Mesangial cell (primary cell): ENCODE measurements around a stretch of chr17.

- RAMPAGE, long total RNA, result no peak
Measured at GRCh38 chr17:3687791-3688382, 8.1 kb downstream of the P2RX5 start.

DNA sequence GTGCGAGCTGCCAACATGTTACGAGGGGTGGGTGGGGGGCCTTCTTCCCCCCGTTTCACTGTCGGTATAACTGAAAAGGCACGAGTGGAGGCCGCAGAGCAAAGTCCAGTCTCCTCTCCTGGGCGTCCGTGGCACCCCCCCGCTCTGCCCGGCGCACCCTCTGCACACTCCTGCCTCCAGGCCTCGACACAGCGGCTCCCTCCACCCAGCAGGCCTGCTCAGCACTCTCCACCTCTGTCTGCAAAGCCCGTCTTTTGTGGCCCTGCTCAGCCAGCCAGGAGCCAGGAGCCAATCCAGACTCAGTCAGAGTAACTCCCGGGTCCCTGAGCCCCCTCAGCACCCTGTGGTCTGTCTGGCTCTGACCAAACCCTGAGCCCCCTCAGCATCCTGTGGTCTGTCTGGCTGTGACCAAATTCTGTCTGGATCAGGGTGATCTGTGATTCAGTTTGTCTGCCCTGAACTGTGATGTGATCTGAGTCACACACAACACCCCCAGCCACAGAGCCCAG lies 6.1 kb downstream of the ITGAE start:
- RAMPAGE, long total RNA, result no peak

GRCh38 chr17:3835253-3835953 lies 10.6 kb downstream of the NCBP3 start:
- RAMPAGE, long total RNA, result no peak

DNA sequence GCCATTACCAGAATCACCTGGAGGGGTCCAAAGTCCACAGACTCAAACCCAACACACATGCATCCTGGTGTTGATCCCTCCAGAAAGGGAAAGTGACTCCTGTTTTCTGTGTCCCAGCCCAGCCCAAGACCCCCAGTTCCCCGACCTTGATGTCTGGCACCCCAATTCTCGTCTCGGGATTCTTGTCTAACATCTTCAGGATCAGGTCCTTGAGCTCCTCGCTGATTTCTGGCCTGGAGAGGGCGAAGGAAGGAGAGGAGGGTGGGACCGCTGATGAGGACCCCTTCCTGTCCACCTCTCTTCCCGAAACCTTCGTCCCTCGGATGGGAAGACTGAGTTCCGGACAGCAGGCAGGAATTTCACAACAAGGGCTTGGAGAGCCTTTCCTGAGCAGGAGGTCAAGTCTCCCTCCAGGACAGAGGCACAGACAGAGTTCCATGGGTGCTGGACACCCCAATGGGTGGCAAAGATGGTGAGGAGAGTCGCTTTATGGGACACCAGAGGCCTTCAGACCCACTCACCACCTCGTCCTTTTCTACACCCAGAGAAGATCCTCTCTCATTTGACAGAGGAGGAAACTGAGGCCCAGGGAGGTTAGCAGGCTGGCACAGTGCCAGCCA lies 23.1 kb downstream of the CAMKK1 start:
- RAMPAGE, long total RNA, result no peak

- RAMPAGE, long total RNA, result no peak
Measured at GRCh38 chr17:3920849-3922092, 5.0 kb upstream of the P2RX1 start.

GRCh38 chr17:4000859-4001215 lies 36.6 kb upstream of the ATP2A3 start:
- RAMPAGE, long total RNA, result no peak

- RAMPAGE, long total RNA, result no peak
Measured at GRCh38 chr17:4062075-4062775, 80.6 kb downstream of the ZZEF1 start.

- RAMPAGE, long total RNA, result no peak
Measured at GRCh38 chr17:4073721-4074525, 68.9 kb downstream of the ZZEF1 start.

- RAMPAGE, long total RNA, result no peak
Measured at GRCh38 chr17:4086450-4086836, 56.4 kb downstream of the ZZEF1 start.

DNA sequence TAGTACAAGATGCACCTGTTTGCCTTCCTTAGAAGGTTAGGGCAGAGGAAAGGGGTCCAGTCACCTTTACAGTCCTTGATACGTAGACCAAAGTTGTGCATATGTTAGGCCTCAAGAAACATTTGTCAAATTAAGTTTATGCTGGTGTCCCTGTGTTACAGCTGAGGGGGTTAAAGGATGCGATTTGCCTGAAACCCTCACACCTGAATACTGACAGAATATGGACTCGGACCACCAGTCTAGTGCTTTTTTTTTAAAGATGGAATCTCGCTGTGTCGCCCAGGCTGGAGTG lies 1.5 kb downstream of the CYB5D2 start:
- RAMPAGE, long total RNA, result no peak

DNA sequence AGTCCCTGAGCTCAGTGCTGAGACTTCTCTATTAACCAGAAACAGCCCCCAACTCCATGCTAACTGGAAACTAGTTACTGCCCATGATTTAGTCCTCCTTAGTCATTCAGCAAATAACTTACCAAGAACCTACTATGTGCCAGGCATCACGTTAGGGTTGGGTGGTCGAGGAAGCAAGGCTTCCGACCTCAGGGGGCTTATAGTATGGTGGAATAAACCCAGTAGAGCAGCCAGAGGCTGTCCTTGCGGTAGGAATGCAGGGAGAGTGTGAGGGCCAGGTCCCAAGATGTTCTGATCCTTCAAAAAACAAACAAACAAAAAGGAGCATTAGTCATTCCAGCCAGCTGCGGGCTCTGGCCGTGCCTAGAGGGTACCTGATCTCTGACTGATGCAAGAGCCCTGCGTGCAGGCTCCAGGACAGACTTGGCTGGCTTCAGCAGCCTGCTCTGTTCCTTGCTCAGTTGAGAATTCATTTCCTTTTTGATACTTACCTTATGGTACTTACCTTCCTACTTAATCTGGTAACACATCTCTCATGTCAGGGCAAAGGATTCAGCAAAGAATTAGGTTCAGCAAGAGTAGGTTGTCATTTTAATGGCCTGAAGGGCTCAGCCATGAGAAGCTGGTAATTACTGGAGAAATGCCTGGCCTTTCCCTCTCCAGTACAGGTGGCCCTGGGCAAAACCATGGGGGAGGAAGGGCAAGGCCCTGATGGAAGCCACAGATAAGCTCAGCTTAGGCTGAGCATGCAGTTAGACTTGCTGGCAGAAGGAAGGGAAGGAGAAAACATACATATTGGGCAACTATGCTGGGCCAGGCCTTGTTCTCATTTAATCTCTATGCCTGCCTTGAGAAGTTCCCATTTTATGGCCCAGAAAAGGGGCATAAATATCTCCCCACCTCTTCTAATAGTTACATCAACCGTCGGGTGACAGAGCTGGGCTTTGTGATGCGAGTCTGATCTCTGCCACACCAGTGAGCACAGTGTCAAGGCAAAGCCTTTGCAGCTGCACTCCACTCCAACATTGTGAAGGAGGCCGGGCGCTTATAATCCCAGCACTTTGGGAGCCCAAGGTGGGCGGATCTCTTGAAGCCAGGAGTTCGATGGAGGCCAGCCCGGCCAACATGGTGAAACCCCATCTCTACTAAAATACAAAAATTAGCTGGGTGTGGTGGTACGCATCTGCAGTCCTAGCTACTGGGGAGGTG lies 18.5 kb downstream of the CYB5D2 start:
- RAMPAGE, long total RNA, result no peak

GRCh38 chr17:4162699-4163630 lies 20.0 kb downstream of the CYB5D2 start:
- RAMPAGE, long total RNA, result no peak

GRCh38 chr17:4176017-4176634 lies 33.1 kb downstream of the CYB5D2 start:
- RAMPAGE, long total RNA, result no peak

DNA sequence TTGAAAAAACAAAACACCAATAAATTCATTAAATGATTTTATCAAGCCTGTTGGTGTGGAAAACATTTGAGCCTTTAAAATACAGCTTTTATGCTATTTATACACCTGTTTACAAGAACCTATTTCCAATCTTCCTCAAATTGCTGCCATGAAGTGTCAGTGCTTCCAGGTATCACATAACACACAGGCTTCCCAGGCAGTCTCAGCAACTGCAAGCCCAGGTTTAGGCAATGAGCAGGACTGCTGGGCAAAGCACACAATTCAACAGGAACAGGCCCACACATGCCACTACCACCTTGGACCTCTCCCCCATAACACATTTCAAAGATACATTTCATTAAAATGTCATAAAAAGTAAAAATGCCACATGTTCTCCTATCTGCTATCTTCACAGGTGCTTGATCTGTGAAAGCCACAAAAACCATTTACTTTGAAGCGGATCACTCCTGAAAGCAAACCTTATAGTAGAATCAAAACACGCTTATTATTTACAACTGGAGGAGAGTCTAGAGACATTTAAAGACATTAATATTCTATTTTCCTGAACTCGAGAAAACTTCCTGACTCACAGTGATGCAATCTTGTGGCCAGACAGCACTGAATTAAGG lies 31.6 kb downstream of the ANKFY1 start:
- RAMPAGE, long total RNA, result no peak

DNA sequence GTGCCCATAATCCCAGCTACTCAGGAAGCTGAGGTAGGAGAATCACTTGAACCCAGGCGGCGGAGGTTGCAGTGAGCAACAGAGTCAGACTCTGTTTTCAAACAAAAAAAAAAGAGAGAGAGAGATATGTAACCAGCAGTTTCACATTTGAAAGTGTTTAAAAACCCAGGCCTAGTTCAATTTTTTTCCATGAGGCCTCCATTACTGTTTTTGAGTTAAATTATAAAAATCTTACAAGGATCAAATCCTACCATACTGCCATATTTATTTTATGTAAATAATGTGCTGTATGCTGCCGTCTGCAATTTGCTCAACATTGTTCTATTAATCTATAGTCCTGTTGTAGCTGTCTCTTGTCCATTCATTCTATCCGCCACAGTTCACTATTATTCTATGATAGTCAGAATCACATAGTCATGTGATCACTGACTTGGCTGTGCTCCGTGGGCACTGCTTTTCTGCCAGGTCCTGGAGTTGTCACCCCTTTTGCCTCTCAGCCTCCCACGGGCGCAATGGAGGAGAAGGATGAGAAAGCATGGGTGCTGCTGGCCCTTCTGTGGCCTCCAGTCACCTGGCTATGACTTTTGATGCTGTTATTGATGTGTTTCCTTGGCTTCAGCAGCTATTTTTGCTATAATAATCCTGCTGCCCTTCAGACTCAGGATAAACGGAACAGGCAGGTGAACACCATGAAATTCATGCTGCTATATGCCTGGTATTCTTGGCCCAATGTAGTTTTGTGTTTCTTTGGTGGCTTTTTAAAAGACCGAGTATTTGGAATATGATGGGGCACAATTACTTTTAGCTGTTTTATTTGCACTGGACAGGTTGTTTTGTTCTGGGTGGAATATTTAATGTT lies 37.3 kb upstream of the ANKFY1 start:
- RAMPAGE, long total RNA, result no peak

GRCh38 chr17:4500960-4501653 lies 2.4 kb downstream of the SPNS2 start:
- RAMPAGE, long total RNA, result no peak

DNA sequence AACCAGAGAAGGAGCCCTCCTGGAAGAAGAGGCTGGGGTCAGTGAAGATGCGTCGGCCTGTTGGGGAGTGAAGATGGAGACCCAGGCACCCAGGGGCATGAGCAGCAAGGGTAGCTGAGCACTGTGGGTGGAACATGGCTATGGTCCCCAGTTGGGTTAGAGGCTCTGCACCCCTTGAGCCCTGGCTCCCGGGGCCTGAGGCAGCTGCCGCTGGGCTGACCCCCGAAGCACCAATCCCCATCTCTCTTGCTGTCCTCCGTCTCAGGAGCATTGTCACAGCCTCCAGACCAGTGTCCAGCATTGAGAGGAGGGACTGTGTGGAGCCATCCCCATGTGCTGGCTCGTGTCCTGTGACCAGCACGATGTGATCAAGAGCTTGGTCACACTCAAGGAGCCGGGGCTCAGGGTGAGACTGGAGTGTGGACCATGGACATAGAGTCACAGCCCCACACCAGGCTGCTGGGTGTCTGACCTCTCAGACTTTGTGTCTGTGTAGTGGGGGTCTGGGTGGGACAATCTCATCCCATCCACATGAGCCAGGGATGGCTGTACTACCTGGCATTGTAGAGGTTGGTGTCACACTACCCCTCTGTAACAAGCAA lies 2.9 kb downstream of the SMTNL2 start:
- RAMPAGE, long total RNA, result no peak

GRCh38 chr17:4588380-4588943 lies 4.1 kb downstream of the SMTNL2 start:
- RAMPAGE, long total RNA, result no peak

- RAMPAGE, long total RNA, result no peak
Measured at GRCh38 chr17:4599663-4600370, 15.5 kb downstream of the SMTNL2 start.

DNA sequence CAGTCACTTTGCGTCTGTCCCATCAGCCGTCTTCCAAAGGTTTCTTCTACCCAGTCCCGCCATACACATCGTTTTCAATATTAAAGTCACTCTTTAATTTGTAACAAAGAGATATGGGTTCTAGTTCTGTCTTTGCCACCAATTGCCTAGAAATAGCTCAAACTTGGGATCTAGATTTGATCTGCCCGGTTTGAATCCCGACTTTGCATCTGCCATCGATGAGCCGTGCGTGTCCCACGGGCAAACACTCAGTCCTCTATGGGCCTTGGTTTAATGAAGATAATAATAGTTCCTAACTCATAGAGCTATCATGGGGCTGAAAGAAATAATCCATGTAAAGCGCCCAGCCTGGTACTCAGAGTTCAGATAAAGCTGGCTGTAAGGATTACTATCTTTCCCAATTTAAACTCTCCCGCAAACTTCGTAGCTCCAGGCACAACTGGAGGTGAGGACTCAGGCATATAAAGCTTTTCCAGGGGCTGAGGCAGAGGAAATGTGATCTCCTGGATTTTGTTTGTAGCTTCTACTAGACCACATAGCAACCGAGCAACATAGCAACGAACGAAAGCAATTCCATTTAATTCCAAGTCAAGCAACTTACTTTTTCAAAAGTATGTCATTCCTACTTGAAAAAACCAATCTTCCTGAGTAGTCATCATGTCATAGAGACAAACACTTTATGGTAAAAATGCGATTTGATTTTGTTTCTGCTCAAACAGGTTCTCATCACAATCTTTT lies 16.3 kb downstream of the ALOX15 start:
- RAMPAGE, long total RNA, result no peak